ENCODE results near the gene EIF3K.

- RRBS, result 7% methylated on average over 3 of the region's 9 CpGs
Measured at GRCh38 chr19:38004880-38005273, 97.9 kb downstream of the SIPA1L3 start.

- RRBS, result no CpG with 5 or more reads among the region's 26 CpGs
Measured at GRCh38 chr19:38109355-38110665, 114.2 kb downstream of the DPF1 start.

DNA sequence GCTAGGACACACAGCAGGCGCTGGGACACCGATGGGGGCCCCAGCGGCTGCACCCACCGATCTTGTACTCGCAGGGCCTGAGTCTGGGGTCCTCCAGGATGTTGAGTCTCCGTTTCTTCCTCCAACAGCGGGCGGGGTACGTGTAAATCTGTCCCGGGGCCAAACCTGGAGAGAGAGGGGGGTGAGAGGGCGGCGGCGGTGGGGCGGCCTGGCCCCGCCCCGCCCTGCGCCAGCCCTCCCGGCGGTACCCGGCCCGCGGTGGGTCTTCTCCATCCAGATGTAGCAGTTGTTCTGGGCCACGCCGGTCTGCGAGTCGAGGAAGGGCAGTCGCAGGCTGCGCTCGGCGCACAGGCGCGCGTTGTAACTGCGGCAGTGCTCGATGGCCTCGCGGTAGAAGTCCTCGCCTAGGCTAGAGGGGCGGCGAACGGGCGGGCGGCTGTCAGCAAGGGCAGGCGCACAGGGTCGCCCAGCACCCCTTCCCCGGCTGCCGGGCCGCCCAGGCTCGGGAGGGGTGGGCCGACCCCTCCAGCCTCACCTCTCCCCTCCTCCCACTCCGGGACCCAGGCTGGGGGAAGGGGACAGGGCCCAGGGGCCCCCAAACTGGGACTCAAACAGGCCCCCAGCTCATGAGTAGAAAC is 1.6 kb downstream of the DPF1 start:
- RRBS, result 14% methylated on average over 15 of the region's 51 CpGs

GRCh38 chr19:38233748-38234325 is 9.8 kb upstream of the DPF1 start:
- RRBS, result no CpG with 5 or more reads among the region's 8 CpGs

GRCh38 chr19:38263671-38263912 is 781 bp upstream of the SPINT2 start:
- RRBS, result no CpG with 5 or more reads among the region's 3 CpGs

- RRBS, result no CpG with 5 or more reads among the region's 11 CpGs
Measured at GRCh38 chr19:38265132-38265420, 703 bp downstream of the SPINT2 start.

DNA sequence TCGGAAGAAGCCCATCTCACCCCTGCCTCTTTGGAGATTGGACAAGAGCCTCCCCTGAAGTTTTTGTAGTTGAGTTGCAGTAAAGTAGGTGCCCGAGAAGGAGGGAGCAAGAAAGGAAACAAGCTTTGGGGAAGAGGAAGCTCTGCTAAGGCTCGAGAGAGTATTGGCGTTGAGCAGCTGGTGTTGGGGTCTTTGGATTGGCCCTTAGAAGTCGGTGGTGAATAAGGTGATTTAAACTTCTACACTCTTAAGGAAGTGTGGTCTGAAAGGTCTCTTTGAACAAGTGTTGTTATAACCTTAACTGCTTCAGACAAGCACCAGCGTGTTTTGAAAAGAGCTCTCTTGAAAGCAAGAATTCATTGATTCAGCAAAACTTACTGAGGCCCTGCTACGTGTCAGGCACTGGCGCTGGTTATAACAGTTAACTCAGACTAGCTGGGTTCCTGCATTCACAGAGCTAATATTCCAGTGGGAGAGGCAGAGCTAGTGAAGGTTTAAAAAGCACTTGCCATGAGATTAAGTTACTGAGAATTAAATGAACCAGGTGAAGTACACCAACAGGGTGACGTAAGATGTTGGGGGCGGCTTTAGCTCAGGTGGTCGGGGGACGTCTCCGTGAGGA is 1.2 kb downstream of the SPINT2 start:
- RRBS, result no CpG with 5 or more reads among the region's 13 CpGs

GRCh38 chr19:38274803-38275181 is 10.4 kb downstream of the SPINT2 start:
- RRBS, result no CpG with 5 or more reads among the region's 7 CpGs

GRCh38 chr19:38304530-38305876 is 952 bp downstream of the C19orf33 start:
- RRBS, result 29% methylated on average over 10 of the region's 61 CpGs

DNA sequence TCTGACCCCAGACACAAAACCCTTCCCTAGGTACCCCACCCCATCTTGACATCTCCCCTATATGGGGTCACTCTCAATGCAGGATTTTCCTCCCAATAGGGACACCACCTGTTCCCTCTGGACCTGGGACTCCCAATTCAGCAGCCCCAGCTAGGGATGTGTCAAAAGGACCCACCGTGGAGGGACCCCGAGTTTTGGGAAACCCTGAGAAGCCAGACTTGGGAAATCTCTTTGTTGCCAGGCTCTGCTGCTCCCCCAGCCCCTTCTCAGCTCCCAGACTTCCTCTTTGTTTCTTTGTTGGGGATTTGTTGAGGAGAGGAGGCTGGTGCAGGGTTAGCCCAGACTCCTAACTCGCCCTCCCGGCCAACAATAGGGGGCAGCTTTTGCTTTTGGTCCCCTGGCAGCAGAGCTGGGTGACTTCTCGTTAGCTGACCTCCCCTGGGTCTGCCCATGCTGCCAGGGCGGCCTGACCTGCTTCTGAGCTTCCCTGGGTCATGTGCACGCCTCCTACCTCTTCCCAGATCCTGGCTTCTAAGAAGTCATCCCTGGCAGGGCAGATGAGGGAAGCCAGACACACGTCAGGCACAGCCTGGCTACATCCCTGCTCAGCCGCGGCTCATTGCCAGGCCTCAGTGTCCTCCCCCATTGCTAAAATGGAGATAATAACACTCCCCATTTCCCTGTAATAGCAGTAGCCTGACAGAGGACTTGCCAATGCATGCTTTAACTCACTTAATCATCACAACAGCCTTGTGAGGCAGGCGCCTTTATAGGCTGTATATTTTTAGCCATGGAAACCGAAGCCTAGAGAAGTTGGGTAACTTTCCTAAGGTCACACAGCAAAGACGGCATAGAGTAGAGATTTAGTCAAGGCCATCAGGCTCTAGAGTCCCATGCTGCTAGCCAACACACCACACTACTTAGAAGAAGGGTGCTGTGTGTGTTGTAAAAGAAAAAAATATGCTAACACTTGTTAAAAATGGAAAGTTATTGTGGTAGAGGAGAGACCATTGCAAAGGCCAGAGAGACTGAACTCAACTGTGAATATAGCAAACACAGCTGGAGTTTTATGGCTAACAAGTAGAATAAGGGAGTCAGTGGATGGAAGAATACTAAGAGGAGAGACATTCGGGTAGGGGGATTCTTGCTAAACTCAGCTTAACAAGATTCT is 2.1 kb downstream of the KCNK6 start:
- RRBS, result no CpG with 5 or more reads among the region's 14 CpGs

DNA sequence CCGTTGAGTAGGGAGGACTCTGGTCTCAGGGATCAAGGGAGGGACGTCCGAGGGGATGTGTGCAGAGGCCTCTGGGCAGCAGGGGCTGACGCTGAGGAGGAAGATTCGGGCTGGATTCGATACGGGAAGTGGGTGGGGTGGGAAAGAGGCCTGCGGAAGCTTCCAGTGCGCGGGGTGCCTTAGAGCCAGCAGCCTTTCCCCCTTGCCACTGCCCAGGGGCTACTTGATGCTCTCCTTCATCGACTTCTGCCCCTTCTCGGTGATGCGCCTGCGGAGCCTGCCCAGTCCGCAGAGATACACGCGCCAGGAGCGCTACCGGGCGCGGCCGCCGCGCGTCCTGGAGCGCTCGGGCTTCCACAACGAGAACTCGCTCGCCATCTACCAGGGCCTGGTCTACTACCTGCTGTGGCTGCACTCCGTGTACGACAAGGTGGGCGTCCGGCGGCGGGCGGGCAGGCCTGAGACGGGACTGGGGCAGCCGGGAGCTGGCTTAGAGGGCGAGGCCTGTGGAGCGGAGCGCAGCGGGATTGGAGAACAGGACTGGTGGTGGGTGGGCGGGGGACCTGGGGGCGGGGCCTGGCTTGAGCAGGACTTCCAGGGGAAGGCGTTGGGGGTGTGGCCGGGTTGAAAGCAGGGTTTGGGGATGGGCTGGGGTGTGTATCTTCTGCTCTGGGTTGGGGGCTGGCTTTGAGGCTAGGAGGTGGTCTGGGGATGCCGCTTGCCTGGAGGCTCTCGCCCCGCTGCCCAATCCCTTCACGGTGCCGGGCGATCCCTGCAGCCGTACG is 12.7 kb upstream of the PSMD8 start:
- RRBS, result 4% methylated on average over 6 of the region's 55 CpGs

GRCh38 chr19:38502784-38503126 is 69.3 kb downstream of the RYR1 start:
- RRBS, result no CpG with 5 or more reads among the region's 18 CpGs

- RRBS, result 3% methylated on average over 15 of the region's 46 CpGs
Measured at GRCh38 chr19:38595743-38596707, 21.7 kb downstream of the MAP4K1 start.

- RRBS, result 3% methylated on average over 6 of the region's 76 CpGs
Measured at GRCh38 chr19:38618563-38619604, at the start of gene EIF3K. Gene EIF3K (plus strand): TSS chr19:38619188.

DNA sequence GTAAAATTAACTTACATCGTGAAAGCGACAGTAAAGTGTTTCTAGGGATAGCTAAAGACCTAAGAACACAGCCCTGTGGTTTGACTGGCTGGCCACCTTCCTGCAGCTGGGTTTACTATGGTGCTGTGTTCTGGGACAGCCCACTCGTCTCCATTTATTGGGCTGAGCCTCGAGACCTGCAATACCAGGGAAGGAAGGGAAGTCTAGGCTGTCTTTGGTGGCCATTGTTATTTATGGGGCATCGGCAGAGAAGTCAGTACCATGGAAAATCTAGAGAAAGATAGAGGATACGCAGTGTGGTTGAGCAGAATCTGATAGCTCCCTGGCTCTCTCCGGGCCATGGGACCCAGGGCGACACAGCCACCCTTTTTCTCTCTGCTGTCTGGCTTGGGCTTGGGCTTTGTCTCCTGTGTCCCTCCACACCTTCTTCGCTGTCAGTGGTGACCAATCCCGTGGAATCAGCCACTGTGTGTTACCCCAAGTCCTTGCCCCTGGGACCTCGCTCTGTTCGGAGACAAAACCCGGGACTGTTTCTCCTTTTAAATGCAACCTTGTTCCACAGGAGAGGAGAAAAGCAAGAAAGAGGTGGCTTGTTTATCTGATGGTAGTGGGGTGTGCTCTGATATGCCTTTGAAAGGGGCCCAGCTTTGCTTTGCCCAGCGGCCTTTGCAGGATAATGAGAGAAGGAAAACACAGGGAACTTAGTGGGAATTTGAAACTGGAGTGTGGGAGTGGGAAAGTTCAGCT is 31.0 kb downstream of the ACTN4 start:
- RRBS, result no CpG with 5 or more reads among the region's 14 CpGs

DNA sequence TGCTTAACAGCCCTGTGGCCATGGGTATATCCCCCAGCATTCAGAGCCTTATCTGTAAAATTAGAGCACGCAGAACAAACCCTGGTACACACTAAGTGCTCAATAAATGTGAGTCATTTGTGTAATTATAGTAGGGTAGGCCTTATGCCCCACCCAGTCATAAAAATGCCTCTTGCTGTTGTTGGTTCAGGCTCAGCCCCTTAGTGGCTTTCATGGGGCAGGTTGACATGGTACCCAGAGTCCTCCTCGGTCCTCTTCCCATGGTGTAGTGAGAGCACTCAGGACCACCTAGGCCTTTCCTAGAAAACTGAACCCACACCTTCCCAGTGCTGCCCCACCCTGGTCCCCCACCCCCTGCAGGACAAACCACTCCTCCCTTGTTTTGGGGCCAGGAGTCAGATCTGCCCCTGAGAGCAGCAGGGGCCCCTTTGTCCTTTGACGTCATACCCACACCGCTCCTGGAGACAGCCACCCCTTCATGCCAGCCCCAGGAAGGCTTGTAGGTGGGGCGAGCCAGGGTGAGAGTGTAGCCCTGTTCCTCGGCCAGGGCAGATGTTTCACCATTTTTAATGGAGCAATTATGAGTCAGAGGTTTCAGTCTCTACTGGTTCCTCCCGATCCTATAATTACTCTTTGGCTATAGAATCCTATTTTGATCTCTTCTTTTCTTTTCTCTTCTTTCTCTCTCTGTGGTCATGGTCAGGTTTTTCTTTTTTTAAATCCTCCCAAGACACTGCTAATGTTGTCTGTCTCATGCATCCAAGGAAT is 36.8 kb downstream of the ACTN4 start:
- RRBS, result no CpG with 5 or more reads among the region's 7 CpGs

DNA sequence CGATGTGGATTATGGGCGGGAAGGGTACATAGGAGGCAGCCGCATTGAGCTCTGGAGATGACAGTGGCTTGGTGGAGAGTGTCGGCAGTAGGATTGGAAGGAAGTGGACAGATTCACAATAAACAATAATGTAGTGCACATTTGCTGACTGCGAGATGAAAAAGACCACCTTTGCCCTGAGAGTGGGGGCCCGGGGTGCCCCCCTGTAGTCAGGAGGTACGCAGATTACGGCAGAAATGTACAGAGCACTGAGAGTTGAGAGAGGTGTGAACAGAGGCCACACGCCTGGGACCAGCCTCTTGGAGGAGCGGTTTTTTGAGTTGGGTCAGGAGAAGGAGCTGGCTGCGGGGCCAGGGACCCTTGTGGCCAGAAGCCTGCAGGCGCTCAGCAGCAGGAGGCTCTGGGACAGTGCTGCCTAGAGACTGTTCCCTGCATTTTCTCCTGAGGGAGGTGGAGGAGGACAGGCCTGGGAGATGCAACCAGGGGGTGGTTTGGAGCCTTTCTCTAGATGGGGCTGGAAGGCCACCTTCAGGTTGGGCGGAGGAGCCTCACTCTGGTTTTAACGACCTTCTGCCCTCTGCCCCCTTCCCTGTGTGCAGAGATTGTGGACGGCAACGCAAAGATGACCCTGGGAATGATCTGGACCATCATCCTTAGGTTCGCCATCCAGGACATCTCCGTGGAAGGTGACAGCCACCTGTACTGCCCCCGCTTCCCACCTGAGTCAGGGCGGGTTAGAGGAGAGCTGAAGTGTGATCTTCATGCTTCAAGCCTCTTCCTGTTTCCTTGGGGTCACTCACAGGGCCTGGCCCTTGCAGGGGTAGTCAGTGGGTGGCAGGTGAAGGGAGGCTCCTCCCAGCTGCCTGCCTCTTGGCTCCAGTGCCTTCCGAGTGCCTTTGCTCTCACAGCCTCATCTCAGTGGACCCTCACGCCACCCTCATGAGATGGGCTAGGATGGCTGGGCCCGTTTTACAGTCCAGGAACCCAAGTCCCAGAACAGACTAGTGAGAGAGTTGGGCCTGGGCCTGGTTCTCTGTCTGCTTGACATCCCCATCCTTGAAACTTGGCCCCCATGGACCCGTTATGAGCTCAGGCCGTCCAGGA is 39.6 kb downstream of the CAPN12 start:
- RRBS, result no CpG with 5 or more reads among the region's 25 CpGs

DNA sequence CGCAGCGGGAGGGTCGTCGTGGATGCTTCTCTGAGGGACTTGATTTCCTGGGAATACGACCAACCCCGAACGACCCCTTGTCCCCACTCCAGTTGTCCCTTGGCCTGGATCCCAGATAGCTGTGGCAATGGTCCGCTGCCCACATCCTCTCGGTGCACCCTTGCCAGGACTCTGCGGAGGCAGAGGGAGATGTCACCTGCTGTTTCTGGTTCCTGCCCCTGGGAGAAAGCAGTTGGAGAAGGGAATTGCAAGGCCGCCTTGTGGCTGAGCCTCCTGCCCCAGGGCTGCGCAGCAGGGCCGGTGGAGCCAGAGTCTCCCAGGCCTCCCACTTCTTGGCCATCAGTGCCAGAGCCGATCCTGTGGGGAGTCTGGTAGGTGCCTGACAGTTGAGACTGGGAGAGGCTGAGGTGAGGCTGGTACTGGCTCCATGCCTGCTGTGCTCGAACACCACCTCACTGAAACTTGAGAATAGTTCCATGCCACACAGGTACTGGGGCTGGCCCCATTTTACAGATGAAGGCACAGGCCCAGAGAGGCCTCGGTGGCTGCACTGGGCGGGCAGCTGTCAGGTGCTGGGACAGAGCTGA is 24.0 kb downstream of the CAPN12 start:
- RRBS, result no CpG with 5 or more reads among the region's 17 CpGs

GRCh38 chr19:38816244-38816725 is 3.5 kb upstream of the LGALS4 start:
- RRBS, result no CpG with 5 or more reads among the region's 16 CpGs

DNA sequence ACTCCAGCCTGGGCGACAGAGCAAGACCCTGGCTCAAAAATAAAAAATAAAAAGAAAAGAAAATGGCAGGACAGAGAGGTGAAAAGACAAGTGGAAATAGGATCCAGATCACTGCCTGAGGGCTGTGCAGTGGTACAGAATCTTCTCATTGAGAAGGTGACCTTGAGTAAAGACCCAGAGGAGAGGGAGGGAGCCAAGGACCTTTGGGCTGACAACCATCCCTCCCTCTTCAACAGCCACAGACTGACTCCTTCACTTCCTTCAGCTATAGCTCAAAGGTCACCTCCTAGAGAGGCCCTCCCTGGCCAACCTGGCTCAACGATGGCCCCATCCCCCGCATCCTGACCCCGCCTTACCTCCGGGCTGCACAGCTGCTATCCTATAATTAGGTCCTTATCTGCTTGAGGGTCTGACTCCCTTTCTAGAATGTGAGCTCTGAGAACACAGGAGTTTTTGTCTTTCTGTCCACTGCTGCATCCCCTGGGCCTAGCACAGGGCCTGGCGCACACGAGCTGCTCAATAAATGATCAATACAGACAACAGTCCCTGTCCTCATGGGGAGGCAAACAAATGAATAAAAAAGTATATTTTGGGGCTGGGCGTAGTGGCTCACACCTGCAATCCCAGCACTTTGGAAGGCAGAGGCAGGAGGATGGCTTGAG is 6.5 kb upstream of the LGALS4 start:
- RRBS, result no CpG with 5 or more reads among the region's 8 CpGs

Data from epithelial cell of esophagus (primary cell).